Bile duct (tissue), 1 donor: ENCODE data around the genes SLC41A3, KLF15, UROC1 and PRR20G.

DNA sequence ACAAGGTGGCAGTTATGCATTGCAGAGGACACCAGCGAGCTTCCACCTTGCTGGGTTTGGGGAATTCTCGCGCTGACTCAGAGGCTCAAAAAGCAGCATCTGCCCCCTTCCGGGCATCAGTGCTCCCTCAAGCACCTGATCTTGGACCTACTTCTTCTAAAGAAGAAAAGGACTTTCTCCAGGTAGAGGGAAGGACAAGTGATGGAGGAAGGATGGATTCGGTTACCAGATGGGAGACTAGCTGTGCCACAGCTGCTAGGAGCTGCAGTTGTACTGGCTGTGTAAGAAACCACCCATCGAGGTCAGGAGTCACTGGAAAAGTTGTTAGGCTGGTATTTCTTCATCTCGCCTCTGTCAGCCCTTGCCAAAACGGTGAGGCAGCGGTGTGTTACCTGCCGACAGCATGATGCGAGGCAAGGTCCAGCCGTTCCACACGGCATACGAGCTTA lies 125.1 kb upstream of the OSBPL11 start:
- PRO-cap = no peak

DNA sequence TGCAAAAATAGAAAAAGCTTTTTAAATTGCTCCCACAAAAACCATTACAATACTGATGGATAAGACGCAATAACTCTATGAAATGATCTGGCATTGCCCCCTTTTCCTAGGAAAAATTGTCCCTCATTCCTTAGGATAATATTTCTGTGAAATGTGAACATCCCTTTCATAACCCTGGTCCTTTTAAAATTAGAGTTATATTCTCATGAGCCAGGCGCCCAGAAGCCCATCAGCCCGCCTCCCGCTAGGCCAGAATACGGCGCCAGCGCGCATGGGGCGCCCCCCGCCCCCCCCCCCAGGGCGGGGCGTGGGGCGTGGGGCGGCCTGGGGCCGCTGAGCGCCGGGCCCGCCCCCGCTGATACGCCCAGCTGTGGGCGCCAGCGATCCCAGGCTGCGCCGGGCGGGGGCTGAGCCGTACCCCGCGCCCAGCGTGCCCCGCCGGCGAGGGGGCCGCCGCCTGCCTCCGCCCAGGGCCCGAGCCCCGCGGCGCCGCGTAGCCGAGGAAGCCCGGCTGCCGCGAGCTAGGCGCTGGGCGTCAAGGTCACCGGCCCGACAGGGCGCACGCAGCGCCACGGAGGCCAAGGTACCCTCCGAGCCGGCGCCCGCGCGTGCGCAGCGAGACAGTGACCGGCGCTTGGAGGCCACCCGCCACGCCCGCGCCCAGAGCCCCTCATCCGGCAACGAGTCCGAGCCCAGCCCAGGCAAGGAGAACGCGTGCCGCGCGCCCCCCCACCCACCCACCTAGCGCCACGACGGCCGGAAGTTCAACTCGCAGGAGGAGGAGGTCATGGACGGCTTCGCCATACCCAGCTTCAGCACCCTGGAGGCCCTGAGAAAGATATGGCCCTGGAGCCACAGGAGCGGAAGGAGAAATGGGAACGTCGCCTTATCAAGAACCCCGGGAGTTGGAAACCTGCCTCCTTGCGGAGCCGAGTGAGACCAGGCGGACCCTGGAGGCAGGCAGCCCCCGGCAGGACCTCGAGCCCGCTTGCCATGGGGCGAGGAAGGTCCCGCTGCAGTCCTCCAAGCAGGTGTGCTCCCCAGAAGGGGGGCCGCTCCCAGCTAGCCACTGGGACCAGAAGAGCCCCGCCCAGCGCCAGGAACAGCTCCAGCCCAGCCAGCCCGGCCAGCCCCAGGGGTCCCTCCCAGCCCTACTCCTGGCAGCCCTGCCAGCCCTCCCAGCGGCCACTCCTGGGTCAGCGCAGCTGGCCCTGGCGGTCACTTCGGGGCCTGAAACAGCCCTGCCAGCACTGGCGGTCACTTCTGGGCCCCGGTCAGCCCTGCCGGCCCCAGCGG lies 10.7 kb upstream of the ROPN1B start:
- PRO-cap = no peak

DNA sequence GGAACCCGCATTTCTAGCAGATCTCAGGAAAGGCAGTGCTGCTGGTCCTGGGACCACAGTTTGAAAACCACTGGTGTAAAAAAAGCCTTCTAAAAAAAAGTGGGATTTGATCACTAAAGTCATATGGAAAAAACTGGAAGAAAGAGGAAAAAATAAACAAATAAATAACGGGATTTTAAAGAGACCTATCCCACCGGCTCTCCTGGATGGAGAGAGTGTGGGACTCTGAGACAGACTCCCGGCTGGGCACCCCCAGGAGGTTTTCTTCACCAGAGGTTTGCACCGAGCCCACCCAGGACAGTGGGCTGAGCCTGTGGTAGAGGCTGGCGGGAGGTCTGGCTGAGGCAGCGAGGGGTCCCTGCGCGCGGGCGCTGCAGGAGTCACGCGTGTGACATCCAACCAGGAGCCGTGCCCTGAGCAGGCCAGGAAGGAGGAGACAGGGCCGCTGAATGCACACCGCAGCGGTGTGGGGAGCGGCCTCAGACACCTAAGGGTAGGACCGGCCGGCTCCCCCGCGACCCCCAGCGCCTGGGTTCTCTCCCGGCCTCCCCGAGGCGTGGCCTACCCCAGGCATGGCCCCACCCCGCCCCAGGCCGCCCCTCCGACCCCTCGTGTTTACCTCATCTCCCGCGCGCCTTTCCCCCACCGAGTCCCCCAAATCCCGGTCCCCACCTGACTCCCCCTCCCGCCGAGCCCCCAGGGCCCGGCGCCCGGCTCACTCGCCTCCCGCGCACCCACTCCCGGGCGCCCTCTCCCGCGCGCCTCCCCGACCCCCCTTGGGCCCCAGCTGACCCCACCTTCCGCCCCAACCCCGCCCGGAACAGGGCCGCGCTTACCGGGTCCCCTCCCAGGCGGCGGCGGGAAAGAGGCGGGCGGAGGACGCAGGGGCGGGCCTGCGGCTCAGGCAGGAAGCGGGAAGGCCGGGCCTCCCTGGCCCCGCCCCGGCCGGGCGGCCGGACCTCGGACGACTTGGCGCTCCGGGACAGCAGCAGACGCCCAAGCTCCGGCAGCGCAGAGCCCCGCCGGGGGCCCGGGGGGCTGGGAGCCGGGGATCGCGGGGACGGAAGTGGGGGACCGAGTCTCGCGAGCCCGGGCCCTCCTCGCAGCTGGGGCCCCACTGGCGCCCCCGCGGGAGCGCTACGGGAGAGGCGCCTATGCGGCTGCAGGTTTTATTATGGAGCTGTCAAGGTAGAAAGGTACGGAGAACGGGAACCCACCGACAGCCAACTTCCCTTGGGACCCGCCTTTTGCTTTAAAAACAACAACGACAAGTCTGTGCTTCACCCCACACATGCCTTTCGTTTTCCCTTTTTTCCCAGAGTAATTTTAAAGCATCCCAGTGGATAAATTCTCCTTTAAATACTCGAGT lies at the start of gene SLC41A3:
SLC41A3 (minus strand) TSS at position 868 of the 1,369 bp plus-strand sequence.
- PRO-cap = unidirectional peak, plus-strand start at position 425 of the sequence; bidirectional peak, plus-strand start at position 939 of the sequence, minus-strand start at position 774 of the sequence

DNA sequence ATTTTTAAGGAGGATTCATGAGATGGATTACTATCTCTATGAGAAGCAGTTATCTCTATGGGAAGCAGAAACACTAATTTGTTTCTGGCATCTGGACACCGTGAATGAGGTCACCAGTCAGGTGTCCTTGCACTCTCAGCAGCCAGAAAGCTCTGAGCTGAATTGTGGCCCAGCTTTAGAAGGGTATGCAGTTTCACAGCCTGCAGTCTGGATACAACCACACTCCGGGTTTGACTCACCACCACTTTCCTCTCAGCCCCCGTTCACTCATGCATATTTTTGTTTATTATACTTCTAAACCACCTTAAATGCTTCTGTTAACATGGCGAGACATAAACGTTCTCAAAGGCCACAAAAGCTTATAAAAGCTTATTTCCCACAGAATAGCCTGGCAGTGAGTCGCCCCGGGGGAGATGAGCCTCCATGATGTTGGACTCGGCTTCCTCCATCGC lies 16.7 kb upstream of the SLC41A3 start:
- PRO-cap = no peak

DNA sequence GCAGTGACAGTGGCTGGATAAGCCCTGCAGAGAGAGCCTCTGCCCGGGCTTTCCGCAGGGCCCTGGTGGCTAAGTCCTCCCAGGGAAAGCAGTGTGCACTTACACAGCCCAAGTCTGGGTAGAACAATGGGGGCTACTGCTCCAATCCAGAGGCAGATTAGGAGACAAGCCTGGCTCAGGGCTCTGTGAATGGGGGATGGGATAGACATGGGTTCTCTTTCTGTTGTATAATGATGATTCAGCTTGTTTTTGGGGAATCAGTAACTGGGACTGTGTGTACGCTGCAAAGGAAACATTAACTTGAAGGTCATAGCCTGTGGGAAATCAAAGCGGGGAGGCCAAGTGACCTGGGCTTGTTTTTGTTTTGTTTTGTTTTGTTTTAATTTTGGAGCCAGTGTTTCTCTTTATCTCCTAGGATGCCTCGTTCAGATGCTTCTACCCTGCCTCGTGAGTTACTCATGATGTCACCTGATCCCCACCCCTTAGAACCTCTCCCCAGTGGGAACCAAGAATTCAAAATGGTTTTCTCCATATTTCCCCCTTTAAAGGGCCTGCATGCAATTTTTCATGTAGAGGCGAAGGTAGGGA lies 4.2 kb upstream of the ALDH1L1 start:
- PRO-cap = no peak

DNA sequence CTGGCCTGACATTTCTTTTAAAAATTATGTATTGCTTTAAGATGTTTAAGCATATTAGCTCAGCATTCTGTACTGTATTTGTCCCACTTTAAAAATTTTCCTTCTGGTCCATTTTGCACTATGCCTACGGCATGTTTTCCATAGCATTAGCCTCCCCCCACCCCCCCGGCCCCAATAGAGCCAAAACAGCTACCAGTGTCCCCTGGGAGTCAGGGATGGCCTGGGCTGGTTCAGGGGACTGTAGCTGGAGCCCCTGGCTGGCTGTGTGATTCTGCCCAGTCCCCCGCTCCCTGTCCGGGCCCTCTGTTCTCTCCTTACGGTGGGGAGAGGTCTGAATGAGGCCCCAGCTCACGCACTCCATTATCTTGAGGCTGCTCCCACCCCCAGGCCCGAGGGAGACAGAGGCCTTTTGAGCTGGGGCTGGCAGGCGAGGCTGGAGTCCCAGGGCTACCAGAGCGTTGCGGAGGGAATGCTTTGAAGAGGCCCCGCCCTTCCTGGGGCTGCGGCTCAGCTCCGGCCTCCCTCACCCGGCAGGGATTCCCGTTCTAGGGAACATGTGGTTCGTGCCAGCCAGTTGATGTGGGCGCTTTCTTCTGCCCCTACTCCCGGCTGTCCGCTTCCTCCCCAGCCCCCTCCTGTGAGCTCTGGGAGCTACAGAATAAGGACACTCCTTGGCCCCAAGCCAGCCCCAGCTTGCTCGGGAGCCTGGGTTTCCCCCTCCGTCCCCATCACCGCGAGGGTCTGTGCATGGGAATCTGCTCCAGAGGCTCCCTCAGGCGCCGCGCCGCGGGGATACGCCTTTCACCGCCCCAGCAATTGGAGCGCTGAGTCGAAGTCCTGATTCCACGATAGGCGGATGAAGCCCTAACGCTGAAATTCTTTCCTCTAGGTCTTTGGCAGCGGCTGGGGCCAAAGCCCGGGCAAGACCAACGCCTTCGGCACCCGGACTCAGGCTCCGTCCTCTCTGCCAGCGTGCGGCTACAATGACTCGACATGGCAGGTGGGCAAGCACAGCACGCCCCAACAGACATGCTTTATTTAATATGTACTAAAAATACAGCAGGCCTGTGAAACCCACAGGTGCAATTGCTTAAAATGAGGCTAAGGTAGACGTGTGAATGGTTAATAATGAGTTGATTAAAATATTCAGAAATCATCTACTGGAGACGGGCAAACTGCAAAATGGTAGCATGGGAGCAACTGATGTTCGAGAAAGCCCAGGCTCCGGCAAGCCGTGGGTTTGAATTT lies 69.7 kb downstream of the KLF15 start:
- PRO-cap = bidirectional peak, plus-strand start at position 553 of the sequence, minus-strand start at position 441 of the sequence; unidirectional peak, minus-strand start at position 858 of the sequence

DNA sequence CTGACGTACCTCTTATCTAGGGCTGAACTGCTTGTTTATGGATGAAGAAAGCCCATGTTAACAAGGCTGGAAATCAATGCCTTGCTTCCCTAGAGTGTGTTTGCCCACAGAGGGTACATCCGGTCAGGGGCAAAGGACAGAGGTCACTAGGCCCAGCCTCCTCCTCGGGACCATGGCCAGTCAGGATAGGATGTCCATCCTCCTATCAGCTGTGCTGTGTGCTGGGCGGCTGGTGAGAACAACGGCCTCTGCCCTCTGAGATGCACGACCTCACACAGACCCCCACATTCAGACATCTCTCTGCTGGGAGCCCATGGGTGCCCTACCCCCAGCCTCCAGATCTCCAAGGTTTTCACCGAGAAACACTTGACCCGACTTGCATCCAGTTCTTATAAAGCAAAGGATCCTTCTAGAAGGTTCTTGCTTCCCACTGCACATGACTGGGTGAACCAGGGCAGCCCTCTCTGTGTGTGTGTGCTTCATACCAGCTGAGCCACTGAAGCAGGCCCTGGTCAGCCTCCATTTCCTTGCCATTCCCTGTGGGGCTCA lies 15.7 kb downstream of the KLF15 start:
- PRO-cap = no peak

GRCh38 chr3:126353125-126353572 lies 4.1 kb downstream of the KLF15 start:
- PRO-cap = no peak

DNA sequence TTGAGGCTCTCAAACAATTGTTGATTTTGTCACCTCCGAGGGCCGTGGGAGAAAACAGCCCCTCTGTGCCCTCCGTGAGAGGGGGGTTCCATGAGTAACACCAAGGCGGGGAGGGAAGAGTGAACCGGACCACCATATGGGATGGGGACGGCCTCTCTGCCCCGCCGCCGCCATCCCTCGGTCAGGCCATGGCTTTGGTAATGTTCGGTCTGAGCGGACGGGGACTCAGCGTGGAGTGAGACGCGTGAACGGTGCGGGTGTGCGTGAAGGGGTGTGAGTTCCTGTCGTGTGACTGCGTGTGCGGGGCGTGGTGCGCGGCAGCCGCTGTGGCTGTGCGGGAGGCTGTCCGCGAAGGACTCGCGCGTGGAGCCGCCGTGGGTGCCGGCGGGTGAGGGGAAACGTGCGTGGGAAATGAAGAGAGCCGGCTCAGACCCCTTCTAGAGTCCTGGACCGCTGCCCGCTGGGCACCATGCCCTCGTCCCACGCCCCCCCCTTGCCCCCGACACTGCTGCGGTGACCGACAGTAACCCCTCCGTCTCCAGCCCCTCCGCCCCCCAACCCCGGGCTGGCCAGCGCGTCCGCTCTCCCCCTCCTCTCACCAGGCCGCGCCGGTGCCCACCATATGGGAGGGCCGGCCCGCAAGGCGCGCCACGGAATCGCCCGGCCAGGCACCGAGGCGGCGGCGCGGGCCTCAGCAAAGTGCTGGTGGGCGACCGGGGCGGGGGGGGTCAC lies 729 bp downstream of the KLF15 start:
- PRO-cap = bidirectional peak, plus-strand start at position 327 of the sequence, minus-strand start at position 237 of the sequence

DNA sequence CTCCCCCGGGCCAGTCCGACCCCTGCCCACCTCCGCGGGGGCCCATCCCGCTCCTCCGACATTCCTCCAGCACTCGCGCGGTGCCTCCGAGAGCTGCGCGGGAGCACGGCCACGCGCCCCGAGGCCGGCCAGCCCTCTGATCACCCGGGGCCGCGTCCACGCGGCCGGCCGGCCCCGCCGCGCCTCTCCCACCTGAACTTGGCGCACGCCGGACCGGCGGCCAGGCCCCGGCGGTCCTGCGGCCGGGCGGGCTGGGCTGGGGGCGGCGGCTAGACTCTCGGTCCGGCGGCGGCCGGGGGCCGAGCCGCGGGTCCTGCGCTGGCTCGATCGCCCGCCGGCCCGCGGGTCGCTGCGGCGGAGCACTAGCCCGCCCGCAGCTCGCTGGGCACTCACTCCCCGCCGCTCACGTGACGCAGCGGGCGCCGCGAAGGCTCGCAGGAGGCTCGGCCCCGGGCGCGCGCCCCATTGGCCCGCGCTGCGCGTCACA lies at the start of gene KLF15:
KLF15 (minus strand) TSS at position 364 of the 487 bp plus-strand sequence.
- PRO-cap = bidirectional peak, plus-strand start outside the sequence, minus-strand start at position 364 of the sequence

- PRO-cap = bidirectional peak, plus-strand start at chr3:126475133, minus-strand start at chr3:126474959
Measured at GRCh38 chr3:126474473-126475371, 969 bp downstream of the ZXDC start.

DNA sequence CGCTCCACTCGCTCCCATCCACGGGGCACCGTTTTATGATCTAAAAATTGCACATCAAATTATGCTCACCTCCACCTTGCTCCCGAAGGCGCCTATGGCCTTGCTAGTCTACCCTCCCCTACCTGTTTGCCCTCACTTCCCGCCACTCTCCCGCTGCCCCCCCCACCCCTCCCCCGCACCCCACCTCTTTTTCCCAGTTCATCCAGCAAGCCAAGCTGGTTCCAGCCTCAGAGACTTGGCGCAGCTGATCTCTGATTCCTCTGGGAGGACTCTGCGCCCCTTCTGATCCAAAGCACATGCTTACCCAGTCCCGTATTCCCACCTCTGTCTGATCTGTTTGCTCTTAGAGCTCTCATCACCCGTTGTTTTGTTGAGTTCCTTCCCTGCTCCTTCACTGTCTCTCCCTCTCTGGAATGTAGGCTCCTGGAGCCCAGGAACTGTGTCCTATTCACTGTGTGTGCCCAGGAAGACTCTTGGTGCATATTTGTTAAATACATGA lies 1.2 kb upstream of the ZXDC start:
- PRO-cap = no peak

- PRO-cap = no peak
Measured at GRCh38 chr3:126517653-126518306, at the start of gene UROC1. Gene UROC1, minus strand, starts transcription at chr3:126517773.

- PRO-cap = no peak
Measured at GRCh38 chr3:126541487-126541813, 17.3 kb downstream of the C3orf22 start.

DNA sequence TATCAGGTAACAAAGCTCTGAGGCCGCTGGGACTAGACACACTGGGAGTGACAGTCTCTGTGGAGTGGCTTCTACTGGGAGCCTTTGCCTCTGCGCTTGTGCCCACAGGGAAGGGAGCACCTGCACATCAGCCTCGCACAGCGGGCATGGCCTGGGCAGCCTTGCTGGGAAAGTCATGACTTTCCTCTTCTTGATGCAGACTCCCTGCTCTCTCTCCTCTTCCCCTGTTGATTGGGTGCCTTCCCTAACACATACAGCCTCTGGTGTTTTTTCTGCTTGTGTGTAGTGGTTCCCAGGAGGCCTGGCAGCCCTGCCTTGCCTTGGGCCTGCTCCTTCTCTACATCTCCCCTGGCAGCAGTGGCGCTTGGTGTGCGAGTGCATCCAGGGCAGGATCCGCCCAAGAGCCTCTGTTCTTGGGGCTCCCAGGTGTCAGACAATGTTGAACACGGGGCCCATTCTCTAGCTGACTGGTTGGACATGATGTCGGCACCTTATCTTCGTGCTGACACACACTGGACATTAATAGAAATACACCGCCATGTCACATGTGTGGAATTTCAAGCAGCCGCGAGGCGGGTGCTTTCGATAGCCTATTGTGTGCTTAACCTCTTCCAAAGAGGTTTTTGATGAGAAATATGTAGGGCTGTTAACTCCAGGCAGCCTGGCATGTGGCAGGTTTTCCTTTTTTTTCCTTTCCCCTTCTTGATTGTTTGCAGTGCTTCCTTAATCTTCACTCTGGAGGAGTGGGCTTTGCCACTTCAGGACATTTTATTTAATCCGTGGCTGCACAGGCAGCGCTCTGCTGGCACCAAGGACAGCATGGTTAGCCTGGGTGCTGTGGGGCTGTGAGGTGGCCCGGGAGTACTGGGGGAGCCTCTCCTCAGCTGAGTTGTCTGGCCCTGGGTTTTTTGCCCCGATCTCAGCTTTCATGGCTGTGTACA lies 42.4 kb downstream of the CHCHD6 start:
- PRO-cap = no peak

DNA sequence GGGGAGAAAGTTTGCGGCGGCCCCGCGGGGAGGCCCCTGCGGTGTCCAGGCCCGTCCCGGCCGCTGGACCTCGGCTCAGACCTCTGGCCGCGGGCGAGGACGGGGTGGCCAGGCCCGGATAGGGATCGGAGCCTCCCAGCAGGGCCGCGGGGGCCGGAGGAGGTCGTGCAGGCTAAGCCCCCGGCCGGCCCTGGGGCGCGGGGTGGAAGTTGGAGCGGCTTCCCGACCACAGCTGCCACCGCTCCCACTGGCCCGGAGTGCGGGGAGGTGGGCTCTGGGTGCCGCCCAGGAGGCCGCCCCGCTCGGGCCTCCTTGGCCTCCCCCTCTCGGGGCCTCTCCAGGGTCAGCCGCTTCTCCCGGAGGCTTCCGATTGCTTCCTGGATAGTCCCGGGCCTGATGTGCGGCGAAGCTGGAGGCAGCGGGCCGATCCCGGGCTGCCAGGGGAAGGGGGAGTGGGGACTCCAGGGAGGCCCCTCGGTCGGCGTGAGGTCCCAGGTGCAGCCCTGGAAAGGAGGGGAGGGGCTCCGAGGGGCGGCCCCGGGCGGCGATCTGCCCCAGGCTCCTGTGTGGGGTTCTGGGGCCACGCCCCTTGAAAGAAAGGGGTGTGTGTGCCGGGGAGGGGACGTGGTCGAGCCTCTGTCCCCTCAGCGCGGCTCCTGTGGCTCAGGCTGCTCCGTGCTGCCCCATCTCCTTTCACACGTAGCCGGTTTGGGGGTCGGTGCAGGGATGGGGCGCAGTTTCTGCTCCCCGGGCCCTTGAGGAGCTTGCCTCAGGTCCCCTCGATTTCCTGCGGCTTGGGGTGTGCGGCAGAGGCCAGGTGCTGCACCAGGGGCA lies 994 bp downstream of the PLXNA1 start:
- PRO-cap = no peak

DNA sequence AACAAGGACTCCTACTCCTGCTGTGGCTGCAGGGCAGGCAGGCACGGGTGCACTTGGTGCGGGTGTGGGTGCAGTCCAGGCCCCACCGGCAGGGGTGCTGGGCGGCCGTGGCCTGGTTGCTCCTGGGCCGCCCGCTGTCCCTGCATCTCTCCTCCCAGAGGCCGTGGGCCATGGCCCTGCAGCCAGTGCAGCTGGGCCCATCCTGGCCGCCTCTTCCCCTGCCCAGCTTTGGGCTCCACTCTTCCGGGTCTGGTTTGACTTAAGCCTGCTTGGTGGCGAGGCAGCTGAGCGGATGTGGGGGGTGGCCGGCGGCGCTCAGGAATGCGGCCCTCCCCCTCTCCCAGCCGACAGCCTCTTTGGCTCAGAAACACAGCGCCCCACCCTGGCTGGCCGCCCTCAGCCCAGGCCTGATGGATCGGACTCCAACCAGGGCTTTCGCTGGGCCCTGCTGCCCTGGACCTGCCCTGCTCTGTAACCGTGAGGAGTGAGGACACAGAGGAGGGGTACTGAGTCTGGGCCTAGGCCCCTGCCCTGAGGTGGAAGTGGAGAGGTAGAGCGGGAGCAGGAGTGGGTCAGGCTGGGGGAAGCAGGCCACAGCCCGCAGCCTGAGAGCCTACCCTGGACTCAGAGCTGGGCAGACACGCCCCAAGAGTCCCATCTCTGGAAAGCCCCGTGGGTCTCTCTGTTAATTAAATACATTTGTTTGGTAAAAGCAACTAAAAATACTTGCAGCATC lies 19.3 kb downstream of the PLXNA1 start:
- PRO-cap = bidirectional peak, plus-strand start at position 380 of the sequence, minus-strand start at position 235 of the sequence

- PRO-cap = no peak
Measured at GRCh38 chr3:127043178-127043781, 60.4 kb downstream of the PLXNA1 start.

- PRO-cap = no peak
Measured at GRCh38 chr3:127287815-127288386, at the start of gene PRR20G. Gene PRR20G, minus strand, starts transcription at chr3:127288046.

DNA sequence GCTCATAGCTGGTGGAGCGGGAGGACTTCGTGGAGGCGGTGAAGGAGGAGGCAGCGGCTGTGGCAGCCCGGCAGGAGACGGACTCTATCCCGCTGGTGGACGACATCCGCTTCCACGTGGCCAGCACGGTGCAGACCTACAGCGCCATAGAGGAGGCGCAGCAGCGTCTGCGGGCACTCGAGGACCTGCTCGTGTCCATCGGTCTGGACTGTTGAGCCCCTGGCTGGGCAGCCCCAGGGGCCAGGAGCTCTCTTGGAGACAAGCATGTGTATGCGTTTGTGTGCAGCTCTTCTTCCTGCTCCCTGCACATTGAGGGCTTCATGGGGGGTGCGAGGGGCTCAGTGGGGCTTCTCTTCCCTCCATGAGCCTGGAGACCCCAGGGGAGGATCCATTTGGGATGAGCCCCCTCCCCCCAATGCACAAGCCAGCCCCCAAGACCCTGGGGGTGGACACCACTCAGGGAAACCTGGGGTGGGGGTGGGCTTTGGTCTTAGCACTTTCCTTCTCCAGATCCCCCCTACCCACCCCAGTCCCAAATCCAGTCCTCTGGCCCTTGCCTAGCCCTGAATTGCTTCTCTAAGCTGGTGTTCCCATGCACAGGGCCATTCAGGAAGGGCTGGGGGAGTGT lies 7.6 kb downstream of the ABTB1 start:
- PRO-cap = no peak